Fibroblast of villous mesenchyme (primary cell): ENCODE data around the genes KLK11, ZNF614 and ZNF616.

GRCh38 chr19:51018000-51018199 is 1.6 kb downstream of the KLK10 start:
- CAGE, long polyA plus RNA, result no peak

DNA sequence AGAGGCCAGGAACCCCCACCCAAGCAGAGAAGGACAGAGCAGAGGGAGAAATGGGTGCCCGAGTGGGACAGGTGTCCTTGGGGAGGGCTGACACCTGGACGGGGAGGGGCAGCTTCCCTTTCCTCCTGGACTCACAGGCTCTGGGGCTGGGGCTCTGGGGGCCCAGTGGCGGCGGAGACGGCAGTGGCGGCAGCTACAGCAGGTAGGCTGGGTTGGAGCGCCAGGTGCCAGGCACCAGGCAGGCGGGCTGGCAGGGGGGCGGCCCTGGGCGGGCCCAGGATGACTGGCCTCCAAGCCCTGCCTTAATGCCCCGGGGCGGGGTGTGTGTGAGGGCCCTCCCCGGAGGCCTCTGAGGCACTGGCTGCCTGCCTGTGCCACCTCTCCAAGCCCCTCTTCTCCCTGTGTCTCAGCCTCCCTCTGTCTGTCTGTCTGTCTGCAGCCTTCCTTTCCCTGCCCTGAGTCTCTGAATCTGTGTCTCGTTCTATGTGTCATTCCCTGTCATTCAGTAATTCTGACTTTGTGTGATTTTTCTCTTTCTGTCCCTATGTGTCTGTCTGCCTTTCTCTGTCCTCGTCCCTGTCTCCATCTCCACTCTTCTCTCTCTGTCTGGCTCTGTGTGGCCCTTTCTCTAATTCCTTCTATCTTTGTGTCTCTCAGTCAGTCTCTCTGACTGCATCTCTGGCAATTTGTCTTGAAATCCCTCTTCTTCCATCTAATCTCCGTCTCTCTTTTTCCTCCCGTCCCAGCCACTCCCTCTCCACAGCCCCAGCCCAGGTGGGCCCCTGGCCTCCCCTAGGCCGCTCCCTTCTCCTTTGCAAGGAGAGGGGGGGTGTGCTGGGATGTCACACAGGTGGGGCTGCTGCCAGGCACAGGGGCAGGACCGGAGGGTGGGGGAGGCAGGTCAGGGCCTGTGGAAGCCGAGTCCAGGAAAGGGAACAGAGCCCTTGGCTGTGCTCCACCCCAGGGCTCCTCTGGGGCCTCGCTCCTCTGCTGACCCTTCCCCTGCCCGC is at the start of gene KLK11:
KLK11 (minus strand) TSS at position 214 of the 1,010 bp plus-strand sequence.
- CAGE, long polyA plus RNA, result no peak

DNA sequence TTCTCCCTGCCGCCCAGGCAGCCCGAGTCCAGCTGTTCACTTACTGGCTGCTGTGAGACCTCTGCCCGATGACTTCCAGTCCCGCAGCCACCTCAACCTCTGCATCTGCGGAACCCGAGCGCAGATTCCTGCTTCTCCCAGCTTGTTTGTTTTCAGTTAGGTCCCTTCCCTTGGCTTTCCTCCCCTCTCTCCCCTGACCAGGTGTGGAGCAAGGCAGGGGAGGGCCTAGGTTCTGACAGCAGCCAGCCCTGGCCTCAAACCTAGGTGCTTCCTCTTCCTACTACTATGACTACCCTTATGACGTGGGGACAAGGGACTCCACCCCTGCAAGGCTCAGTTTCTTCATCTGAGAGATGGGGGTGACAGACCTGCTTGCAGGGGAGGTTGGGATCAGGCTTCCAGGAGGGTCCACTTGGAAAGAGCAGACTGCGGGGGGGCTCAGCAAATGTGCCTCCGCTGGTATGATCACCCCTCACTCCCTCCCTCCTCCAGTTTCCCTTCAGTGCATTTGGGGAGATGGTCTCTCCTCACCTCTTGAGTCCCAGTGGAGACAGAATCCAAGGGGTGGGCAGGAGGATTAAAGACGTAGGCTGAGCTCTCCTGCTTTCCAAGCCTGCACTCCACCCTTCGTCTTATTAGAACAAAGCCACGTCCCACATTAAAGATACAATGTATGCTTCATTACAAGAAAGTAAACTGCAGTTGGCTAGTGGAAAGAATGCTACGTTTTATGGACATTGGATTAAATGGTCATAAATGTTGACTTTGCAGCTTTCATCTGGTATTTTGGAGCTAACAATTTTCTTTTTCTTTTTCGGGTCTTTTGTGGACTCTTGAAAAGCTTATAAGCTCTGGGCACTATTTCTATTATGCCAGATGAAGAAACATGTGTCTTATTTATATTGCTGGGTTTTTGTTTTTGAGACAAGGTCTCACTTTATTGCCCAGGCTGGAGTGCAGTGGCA is 1.3 kb upstream of the KLK11 start:
- CAGE, long polyA plus RNA, result no peak

GRCh38 chr19:51081503-51081702 is 1.3 kb downstream of the KLK14 start:
- CAGE, long polyA plus RNA, result no peak

GRCh38 chr19:51123567-51123932 is 1.2 kb upstream of the SIGLEC9 start:
- CAGE, long polyA plus RNA, result no peak

- CAGE, long polyA plus RNA, result no peak
Observed at GRCh38 chr19:51456453-51457025, 1.7 kb downstream of the SIGLEC8 start.

DNA sequence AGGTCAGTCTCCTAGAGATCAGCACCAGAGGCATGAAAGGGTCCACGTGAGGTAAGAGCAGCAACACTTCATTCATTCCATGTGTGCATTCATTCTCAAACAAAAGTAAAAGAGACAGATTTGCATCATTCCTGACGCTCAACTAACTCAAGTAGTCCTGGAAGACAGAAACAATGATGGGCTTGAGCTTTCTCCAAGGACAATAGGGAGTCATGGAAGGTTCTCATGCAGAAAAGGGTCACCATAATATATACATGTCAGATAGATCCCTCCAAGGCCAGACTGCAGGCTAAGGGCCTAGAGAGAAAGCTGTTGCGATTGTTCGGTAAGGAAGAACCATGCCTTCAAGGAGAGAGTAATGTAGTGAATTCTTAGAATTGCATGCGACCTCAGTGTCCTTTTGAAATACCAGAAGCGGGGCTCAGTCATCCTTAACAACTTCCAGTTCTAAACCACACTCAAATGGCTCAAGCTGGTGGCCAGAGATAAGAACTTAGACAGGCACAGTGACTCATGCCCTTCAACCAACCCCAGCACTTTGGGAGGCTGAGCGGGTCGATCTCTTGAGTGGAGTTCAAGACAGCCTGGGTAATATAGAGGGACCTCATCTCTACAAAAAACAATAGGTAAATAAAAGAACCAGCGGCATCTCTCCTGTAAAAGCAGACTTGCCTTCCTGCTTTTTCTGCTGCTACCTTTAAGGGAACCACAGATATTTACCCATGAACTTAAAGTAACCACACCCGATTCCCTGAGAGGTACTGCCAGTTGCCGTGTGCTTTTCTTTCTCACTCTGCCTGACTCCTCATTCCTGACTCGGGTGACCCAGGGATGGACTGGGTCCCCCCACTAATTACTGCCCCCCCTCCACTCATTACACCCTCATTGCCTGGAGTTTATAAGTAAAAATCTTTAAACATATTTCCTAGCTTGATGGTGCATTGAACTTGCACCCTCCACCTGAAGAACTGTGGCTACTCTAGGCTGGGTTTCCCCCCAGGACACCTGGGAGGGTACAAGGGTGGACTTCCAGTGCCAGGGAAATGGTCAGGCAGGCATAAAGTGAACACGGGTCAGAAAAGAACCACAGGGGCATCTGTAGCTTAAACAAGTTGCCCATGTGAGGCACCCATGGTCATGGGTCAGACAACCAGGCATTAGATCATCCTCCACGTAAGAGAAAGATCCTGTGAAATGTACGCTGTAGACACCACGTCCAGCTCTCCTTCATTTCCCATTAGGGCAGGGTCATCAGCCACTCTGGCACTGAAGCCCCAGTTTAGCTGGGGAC is 15.4 kb upstream of the SIGLEC6 start:
- CAGE, long polyA plus RNA, result no peak

DNA sequence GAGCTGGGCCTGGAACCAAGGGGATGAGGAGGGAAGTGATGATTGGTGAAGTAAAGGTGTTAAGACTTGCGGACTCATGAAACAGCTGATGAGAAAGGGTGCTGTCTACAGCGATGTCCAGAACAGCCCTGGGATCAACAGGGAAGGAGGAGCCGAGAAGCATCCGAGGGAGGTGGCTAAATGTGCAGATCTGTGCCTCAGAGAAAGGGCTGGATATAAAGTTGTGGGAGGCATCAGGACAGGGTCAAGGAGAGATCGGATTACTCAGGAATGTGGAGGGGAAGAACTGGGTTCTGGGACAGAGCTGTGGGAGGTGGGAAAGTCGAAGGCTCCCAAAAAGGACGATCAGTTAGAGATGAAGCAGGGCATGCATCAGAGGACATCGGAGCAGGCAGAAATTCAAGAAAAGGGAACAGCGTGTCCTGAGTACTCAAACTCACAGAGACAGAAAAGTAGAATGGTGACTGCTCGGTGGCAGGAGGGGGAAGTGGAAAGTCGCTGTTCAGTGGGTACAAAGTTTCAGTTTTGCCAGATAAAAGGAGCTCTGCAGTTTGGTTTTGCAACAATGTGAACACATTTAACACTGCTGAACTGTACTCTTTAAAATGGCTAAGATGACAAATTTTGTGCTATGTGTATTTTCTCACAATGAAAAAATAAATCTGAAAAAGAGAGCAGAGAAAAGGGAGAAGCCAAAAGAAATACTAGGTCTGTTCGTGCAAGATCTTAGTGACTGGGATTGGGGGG is 1.8 kb downstream of the SIGLEC14 start:
- CAGE, long polyA plus RNA, result no peak

DNA sequence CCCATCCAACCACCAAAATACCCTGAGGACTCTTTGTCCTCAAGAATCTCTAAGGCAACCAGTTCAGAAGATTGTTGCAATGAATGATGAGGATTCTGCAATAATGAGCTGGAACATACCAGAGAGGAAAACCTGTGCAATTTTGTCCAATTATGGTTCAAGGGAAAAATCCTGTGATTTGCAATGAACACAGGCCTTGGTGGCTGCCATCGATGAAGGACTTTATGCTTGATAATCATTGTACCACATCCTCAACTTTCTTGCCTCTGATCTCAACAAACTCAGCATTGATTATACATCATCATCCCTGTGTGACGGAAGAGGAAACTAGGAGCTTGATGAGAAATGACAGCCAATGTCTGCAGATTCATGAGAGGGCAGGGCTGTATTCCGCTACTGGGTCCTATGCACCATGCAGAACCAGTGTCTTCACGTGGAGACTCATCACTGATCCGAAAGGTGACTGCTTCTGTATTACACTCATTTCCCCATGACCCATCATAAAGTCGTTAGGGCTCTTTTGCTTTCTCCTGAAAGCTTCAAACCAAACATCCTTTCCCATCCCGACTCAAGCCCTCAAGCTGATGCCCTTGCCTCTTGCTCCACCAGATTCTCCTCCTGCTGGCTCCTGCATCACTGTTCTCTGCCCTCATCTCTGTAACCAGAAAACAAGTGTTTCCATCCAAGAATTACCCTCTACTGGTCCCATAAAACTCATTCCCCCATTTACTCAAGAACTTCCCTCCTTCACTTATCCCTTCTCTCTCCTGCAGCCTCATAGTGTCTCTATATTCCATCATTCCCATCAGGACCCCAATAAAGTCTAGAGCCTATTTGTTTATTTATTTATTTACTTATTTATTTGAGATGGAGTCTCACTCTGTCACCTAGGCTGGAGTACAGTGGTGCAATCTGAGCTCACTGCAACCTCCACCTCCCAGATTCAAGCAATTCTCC is 863 bp downstream of the FPR1 start:
- CAGE, long polyA plus RNA, result no peak

DNA sequence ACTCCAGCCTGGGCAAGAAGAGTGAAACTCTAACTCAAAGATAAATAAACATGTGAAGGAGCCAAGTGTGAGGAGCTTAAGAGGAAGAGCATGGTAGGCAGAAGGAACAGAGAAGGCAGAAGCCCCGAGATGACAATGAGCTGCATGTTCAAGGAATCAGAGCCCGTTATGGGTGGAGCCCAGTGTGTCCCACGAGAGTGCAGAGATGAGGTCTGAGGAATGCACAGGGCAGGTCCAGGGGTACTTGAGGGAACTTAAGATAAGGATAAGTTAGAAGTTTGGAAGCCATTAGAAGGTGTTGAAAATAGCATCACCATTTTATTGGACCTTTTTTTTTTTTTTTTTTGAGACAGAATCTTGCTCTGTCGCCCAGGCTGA is 767 bp downstream of the FPR2 start:
- CAGE, long polyA plus RNA, result no peak

- CAGE, long polyA plus RNA, result no peak
Observed at GRCh38 chr19:51903730-51904739, 782 bp downstream of the ZNF649 start.

DNA sequence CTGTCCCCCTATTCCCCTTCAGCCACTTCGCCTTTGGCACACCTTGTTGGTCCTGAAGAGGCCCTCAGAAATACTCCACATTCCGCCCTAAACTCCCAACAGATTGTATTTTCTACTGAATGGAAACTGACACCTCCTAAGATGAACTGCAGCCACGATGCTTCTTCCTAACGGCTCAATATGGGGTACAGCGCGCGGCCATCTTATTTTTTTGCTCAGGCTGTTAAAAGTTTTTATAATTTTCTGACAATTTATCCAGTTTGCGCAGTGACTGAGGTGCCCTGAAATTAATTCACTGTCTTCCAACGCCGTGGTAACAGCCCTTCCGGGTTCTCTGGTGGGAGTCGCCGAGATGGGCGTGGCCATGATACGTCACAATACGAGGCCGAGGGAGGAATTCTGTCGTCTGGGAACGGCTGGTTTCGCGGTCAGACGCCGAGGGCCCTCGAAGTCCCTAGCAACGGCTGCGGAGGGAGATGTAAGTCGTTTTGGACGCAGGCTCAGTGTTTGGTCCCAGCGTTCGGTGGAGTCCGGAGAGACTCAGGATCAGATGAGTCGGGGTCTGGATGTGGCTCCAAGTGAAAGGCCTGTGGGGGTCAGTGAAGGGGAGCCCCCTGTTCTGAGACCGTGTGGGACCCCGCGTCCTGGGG is 21.6 kb downstream of the ZNF613 start:
- CAGE, long polyA plus RNA, result no peak

DNA sequence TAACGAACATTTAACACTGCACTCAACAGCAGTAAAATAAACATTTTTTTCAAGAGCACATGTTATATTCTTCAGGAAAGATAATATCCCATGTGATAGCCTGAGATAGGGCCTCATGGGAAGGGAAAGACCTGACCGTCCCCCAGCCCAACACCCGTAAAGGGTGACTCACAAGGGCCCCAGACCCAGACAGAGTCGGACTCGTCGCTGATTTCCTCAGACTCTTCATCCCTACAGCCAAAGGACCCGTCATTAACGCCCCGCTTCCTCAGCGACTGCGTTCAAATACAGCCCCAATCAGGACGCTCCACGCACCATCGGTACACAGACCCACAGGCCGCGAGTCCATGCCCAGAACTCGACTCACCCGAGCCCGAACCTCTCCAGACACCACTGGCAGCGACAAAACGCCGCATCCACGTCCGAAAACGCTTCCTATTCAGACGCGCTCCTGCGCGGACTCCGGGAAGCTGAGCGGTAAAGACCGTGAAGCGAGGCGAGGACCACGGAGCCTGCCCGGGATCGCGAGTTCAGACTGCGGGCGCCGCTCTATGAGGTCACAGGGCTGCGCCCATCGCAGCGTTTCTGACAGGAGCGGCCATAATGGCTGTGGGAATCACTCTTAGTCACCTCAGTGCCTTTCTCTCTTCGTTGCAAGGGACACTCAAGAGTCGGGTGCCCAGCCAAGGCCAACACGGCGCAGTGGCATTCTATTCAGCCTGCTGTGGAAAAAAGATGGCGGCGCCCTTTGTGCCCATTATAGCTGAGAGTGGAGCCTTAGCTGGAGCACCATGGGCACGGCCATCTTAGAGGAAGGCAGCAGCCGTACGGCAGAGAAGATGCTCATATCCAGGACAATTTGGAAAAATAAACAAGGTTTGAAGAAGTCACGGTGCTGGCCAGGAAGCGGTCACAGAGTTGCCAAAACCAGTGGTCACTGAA is at the start of gene ZNF614:
ZNF614 (minus strand) TSS at position 505 of the 942 bp plus-strand sequence.
- CAGE, long polyA plus RNA, result no peak

- CAGE, long polyA plus RNA, result no peak
Observed at GRCh38 chr19:52139678-52140272, at the start of gene ZNF616. Gene ZNF616 (minus strand): TSS chr19:52139938.

GRCh38 chr19:52170286-52171318 is 819 bp downstream of the ZNF836 start:
- CAGE, long polyA plus RNA, result no peak

DNA sequence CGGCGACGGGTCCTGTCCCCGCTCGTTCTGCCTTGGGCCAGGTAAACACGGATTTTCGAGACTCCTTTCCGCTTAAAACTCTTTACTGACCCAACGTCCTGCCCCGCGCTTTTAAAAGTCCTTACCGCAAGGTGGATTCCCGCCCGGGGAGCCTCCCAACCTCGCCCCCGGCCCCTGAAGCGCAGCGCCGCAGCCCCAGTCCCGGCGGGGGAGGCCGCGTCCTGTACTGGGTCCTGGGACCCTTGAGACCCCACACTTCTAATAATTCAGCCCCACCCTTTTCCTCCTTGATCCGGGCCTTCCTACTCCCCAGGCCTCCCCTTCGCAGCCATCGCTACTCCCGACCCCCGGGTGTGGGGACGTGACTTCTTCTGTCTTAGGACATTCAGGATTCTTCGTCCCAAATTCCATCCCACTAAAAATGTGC is 436 bp downstream of the ZNF610 start:
- CAGE, long polyA plus RNA, result no peak

- CAGE, long polyA plus RNA, result no peak
Observed at GRCh38 chr19:52601647-52602556, 31.8 kb downstream of the ZNF701 start.

DNA sequence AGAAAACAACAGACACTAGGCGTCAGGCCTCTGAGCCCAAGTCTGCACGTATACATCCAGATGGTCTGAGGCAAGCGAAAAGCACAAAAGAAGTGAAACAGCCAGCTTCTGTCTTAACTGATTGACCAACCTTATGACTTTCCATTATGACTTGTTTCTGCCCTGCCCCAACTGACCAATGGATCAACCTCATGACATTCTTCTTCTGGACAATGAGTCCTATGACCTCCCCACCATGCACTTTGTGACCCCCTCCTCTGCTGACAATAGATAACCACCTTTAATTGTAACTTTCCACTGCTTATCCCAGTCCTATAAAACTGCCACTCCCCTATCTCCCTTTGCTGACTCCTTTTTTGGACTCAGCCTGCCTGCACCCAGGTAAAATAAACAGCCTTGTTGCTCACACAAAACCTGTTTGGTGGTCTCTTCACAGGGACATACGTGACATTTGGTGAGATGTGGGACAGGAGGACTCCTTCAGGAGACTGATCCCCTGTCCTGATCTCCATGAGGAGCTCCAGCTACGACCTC is 50.6 kb downstream of the ZNF701 start:
- CAGE, long polyA plus RNA, result no peak

DNA sequence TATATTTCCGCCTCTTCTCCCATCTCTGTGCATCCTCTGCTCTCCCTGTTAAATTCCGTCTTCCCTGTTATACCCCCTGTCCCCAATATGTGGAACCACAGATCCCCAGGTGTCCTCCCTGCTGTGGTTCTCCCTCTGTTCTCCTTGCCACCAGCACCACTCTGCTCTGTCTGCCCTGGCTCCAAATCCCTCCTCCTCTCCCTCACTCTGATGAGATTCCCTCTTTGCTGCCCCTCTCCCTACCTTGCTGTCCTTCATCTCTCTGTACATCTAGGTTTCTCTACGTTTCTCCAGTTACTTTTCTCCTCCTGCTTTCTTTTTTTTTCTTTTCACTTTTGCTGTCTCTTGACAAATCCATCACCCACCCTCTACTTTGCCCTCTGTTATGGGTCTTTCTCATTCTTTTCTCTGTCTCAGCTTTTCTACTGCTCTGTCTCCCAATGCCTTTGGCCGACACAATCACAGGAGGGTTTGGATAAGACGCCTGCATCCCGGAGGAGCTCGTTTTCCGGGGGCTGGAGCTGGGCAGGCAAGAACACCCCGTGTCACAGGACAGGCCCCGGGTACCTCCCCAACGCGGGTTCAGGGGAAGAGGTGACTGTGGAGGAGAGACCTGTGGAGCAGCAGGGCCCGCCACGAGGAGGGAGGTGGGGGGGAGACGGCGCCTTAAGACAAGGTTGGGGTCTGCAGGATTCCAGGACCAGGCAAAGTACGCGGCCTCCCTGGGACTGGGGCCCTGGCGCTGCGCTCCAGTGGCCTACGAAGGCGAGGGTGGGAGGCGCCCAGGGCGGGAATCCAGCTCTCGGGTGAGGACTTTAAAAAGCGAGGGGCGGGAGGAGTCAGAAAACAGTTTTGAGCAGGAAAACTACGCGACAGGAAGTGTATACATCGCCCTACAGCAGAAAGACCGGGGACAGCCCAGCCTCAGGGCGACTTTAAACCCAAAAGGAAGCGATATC is 52.8 kb downstream of the ENSG00000269825 start:
- CAGE, long polyA plus RNA, result no peak

DNA sequence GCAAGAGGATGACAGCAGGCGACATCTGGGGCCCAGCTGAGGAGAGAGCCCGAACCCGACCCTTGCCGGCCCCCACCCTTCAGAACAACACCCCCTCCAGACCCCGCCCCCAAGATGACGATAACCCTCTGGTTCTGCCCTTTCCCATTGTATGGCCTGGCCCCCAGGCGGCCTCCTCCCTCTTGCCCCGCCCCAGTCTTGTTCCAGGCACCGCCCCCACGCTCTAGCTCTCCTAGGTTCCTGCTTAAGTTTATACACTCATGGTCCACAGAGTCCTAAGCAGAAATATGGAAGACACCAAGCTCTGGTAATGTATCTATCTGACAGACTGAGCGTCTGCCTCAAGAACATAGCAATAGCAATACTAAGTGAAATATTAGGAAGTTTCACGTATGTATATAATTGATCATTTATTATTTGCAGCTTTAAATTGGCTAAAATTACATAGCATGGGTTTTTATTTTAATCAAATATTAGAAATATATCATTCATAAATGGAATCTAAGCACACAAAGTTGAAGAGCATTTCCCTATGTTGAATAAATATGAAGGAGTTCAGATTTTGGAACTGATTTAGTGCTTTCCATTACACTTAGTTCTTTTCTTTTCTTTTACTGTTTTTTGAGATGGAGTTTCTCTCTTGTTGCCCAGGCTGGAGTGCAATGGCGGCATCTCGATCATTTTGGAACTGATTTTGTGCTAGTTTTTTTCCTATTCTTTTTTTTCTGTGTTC is 49.2 kb downstream of the ENSG00000269825 start:
- CAGE, long polyA plus RNA, result no peak